ENCODE results near the gene ETS2.

- RRBS, result no CpG with 5 or more reads among the region's 10 CpGs
Measured at GRCh38 chr21:37512037-37512713, 145.6 kb downstream of the DYRK1A start.

DNA sequence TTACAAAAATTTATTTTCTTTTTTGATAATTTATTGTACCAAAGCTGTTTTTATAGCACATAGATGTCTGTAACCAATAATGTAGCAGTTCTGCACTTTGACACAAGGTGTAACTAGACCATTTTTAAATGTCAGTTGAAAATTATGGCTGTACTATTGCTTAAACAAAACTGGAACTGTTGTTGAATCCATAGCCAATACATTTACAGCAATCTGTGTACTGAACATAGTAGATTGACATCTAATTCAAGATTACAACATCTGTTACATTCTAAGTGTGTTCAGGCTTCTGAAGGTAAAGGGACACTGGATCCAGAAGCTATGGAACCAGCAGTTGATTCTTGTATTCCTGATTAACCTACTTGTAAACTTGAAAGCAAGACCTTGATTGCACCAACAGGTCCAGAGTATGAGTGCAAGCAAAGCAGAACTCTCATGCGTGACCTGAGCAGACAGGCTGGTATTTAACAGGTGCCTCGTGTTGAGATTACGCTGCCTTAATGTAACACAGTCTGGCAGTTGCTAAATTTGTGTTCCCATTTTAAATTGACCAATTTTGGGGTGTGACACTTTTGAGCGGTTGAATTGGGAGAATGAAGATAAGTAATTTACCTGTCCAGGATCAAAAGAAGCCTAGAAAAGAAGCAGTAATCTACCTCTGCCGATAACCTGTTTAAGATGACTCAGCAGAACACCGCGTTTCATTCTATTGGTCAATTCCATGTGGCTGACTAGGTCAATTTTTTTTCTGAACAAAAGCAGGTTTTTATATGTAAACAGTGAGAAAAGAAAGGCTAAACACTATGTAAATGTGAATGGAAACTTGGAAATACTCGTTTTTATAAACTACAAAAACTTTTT, 147.4 kb downstream of the DYRK1A start:
- RRBS, result no CpG with 5 or more reads among the region's 8 CpGs

GRCh38 chr21:37552942-37553339, 186.4 kb downstream of the DYRK1A start:
- RRBS, result no CpG with 5 or more reads among the region's 9 CpGs

DNA sequence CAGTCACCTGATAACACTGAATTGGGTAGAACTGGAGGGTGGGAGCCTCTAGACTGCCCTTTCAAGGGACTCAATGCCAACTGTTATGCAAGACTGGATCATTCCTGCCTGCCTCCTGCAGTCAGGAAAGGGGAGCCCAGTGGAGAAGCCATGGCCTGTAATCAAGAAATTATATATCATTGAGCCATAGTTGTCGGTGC, 211.4 kb downstream of the KCNJ6 start:
- RRBS, result no CpG with 5 or more reads among the region's 1 CpG

- RRBS, result no CpG with 5 or more reads among the region's 9 CpGs
Measured at GRCh38 chr21:38240949-38241679, 15.7 kb upstream of the KCNJ15 start.

- RRBS, result no CpG with 5 or more reads among the region's 1 CpG
Measured at GRCh38 chr21:38266724-38267080, 9.9 kb downstream of the KCNJ15 start.

DNA sequence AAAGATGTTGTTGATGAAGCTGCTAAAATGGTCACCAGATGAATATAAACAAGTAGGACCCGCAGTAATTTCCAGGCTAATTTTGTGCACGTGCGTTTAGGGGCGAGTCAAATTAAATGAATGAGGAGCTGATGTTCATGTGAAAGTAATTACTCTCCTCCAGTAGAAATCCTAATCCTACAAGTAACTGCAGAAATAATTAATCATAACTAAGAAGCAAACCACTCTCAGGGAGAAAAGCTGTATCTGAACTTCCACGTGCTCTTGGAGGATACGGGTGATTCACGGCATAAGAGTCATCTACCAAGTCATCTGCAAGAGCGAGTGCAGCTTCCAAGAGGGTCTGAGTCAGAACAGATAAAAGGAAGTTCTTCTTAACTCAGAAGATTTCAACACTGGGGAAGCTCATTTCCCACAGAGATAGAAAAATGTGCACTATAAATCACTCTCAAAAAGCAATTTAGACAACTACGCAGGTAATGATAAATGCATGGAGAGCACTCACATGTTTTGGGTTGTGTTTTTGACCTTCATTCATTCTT, 20.6 kb downstream of the KCNJ15 start:
- RRBS, result no CpG with 5 or more reads among the region's 9 CpGs

DNA sequence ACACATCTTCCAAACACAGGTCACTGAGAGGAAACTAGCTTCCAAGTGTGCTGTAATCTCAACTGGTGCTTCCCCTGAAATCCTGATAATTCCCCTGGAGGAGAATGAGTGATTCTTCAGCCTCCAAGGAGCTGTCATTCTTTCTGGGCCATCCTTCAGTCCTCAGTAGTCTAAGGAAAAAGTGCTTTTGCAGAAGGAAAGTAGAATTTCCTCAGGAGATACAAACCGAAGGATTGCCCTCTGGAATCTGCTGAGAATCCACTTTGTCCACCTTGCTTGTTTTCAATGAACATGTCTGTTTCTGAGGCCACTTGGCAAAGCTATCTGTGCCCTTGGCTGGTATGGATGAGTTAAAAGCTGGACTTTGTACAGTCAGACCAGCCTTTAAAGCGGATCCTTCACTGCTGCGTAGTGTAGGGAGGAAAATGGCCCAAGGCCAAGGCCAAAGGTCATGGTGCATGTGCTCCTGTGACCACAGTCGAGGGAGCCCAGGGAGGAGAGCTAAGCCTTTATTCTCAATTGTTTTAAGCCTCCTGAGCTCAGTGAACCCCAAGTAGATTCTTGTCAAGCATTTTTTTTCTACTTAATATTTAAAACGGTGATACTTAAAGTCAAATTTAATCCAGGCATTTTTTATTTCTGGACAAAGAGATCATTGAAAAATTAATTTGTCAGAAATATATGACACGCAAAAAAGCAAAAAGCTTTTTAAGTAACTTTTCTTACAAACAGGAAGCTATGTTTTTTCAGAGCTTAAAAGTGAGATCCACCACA, 36.9 kb downstream of the KCNJ15 start:
- RRBS, result no CpG with 5 or more reads among the region's 6 CpGs

- RRBS, result no CpG with 5 or more reads among the region's 2 CpGs
Measured at GRCh38 chr21:38414015-38414367, 84.3 kb downstream of the ERG start.

GRCh38 chr21:38741484-38741890, 64.2 kb upstream of the ETS2 start:
- RRBS, result no CpG with 5 or more reads among the region's 1 CpG

DNA sequence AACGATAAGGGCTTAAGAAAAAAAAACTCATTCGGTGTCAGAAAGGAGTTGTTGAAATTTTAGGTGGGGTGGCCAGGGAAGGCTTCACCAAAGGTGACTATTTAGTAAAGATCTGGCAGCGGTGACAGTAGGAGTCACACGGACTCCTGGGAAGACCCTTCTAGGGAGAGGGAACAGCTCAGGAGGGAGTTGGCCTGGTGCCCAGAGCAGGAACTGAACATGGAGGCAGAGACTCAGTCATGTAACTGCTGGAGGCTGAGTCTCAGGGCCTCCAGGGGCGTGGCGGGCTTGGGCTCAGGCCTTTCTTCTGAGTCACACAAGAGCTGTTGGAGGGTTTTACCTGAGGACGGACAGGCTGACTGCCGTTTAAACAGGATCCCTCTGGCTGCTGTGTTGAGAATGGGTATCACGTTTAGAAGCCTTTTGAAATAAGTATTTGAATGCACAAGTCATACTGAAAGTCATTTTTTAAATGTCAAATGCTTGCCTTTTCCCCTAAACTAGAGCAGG, 7.3 kb upstream of the ETS2 start:
- RRBS, result no CpG with 5 or more reads among the region's 9 CpGs

GRCh38 chr21:38805413-38806209, at the start of gene ETS2:
ETS2 (plus strand) TSS chr21:38805929.
- RRBS, result 2% methylated on average over 44 of the region's 79 CpGs

DNA sequence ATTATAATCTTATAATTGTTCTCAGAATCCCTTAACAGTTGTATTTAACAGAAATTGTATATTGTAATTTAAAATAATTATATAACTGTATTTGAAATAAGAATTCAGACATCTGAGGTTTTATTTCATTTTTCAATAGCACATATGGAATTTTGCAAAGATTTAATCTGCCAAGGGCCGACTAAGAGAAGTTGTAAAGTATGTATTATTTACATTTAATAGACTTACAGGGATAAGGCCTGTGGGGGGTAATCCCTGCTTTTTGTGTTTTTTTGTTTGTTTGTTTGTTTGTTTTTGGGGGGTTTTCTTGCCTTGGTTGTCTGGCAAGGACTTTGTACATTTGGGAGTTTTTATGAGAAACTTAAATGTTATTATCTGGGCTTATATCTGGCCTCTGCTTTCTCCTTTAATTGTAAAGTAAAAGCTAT, 17.6 kb downstream of the ETS2 start:
- RRBS, result no CpG with 5 or more reads among the region's 1 CpG

DNA sequence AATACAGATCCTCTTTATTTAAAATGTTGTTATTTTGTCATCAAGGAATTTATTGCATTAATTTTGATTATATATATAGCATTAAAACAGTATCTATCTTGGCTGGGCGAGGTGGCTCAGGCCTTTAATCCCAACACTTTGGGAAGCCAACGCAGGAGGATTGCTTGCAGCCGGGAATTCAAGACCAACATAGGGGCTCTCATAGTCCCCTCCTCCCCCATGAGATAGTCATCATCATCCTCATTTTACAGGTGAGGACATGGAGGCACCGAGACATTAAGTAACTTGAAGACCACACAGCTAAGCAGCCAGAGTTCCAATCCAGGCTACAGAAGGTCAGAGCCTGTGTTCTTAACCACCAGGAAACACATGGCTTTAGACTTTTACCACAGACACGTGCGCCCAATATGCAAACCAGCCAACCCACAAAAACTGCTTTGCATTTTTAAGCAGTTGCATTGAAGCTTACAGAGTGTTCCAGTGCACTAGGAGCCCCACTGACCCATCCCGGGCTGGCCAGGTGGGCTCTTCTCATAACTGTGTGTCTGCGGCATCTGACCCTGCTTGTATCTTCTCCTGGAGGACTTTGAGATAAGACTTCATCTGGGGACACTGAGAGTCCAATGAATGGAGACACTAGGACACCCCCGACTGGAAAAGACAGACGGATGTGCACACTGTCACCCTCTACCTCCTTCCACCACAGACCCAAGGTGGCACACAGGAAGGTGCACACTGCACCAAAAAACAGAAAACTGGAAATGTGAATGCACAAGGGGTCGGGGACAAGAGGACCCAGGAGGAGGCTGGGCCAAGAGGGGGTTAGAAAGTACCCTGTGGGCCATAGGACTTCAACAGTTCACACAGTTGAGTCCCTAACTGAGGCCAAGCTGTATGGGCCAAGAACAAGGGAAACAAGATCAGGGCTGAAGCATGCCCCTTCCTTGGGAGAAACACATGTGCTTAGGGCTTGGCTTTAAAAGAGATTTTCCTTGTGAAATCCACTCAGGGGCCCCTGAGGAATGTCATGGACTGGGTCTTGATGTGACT, 56.4 kb downstream of the ETS2 start:
- RRBS, result no CpG with 5 or more reads among the region's 11 CpGs

- RRBS, result no CpG with 5 or more reads among the region's 1 CpG
Measured at GRCh38 chr21:38930674-38931199, 125.0 kb downstream of the ETS2 start.

DNA sequence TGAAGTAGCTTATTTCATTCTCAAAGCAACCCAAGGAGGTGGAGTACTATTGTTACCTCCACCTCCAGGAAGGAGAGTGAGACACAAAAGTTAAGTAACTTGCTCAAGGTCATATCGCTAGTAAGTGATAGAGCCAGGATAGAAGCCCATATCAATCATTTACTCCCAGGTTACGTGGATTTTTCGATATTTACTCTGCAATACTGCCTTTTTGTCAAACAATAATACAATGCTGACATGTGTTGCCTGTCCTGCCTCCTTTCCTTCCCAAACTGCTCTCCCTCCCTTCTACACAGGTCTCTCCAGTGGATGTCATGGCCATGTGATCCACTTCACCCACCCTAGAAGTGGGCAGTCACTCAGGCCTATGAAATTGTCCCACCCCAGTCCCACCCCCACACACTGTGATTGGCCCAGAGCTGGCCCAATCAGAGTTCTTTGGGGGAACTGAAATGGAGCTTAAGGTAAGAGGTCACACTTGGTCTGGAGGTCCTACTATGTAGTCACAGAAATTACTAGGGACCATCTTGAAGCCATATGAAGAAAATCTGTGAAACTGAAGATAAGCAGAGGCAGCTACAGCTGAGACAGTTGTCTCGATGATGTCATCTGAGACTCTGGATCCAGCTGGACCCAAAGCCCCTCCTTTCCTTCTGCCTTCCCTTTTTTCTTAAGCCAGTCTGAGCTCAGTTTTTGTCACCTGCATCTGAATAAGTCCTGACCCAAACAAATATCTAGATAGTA, 143.1 kb downstream of the ETS2 start:
- RRBS, result no CpG with 5 or more reads among the region's 4 CpGs

DNA sequence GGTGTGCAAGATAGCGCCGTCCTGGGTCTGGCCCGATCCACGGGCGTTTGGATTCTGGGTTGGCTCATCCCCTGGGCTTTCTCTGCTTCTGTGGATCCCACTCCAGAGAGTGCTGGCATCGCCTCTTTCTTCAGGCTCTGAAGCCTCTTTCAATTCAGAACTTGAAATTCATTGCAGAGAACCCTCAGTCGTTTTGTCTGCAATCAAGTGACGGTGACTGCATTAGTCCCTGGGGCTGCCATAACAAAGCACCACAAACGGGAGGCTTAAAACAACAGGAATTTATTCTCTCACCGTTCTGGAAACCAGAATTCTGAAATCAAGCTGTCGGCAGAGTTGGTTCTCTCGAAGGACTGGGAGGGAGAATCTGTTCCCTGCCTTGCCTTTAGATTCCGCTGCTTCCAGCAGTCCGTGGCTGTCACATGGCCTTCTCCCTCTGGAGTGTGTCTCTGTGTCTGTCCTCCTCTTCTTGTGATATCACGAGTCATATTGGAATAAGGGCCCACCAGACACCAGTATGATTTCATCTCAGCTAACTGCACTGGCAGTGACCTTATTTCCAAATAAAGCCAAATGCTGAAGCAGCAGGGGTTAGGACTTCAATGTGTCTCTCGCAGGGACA, 181.7 kb downstream of the ETS2 start:
- RRBS, result no CpG with 5 or more reads among the region's 16 CpGs

- RRBS, result no CpG with 5 or more reads among the region's 32 CpGs
Measured at GRCh38 chr21:38988306-38989424, 182.9 kb downstream of the ETS2 start.

GRCh38 chr21:38992338-38993348, 186.9 kb downstream of the ETS2 start:
- RRBS, result no CpG with 5 or more reads among the region's 11 CpGs

GRCh38 chr21:39040483-39040959, 142.7 kb downstream of the PSMG1 start:
- RRBS, result no CpG with 5 or more reads among the region's 3 CpGs